Colon Carcinoma Metastatic in the Lung (tissue), 2 donors: ENCODE measurements around a stretch of chr22.

GRCh38 chr22:32831624-32832659, 30.4 kb downstream of the TIMP3 start:
- PRO-cap, 2 experiments, result no peak in any of the 2 experiments

DNA sequence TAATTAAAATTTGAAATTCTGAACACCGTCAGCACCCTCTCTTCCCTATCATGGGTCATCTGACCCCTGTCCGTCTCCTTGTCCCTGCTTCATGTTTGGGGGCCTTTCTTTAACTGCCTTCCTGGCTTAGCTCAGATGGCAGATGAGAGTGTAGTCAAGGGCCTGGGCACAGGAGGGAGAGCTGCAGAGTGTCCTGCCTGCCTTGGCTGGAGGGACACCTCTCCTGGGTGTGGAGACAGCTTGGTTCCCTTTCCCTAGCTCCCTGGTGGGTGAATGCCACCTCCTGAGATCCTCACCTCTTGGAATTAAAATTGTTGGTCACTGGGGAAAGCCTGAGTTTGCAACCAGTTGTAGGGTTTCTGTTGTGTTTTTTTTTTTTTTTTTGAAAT, 59.0 kb downstream of the TIMP3 start:
- PRO-cap, 2 experiments, result no peak in any of the 2 experiments

- PRO-cap, 2 experiments, result no peak in any of the 2 experiments
Observed at GRCh38 chr22:33051817-33052766, 6.1 kb downstream of the SYN3 start.

GRCh38 chr22:33490816-33491469, 429.3 kb downstream of the LARGE1 start:
- PRO-cap, 2 experiments, result no peak in any of the 2 experiments

DNA sequence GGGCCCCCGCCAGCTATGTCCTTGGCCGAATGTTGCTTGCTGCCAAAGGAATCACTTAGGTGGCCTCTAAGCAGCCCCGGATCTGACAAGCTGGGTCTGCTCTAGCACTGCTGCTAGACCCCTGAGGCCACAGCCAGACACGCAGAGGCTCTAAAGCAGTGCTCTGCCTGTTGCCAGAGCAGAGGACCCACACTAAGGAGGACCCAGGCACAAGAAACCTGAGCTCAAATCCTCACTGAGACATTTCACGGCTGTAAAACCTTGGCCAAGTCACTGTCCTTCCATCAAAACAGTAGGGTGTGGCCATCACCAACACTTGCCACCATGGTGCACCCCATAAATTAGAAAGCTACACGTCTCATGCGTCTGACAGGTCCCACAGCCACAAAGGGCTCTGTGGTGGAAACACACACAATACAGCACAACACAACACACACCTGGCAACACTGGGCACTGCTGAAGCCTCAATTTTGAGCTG, 215.5 kb downstream of the LARGE1 start:
- PRO-cap, 2 experiments, result no peak in any of the 2 experiments

DNA sequence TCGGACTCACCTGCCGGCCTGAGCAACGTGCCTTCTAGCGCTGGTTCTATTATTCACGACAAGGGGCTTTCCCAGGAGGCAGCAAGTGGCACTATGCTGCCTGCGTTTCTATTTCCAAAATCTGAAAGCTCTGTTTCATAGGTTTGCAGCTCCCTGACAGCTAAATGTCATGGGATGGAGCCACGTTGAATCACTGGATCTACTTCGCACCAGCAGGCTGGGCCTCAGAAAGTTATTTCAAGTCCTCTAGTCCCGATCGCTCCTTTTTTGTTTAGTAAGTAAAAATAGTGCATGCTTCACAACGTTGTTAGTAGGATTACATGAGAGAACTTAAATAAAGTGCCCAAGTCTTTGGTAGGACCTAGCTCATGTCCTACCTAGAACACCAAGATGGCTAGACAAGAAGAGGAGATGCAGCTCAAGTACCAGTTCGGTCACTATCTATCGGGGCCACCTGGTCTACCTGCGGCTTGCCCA, 52.8 kb downstream of the LARGE1 start:
- PRO-cap, 2 experiments, result no peak in any of the 2 experiments

DNA sequence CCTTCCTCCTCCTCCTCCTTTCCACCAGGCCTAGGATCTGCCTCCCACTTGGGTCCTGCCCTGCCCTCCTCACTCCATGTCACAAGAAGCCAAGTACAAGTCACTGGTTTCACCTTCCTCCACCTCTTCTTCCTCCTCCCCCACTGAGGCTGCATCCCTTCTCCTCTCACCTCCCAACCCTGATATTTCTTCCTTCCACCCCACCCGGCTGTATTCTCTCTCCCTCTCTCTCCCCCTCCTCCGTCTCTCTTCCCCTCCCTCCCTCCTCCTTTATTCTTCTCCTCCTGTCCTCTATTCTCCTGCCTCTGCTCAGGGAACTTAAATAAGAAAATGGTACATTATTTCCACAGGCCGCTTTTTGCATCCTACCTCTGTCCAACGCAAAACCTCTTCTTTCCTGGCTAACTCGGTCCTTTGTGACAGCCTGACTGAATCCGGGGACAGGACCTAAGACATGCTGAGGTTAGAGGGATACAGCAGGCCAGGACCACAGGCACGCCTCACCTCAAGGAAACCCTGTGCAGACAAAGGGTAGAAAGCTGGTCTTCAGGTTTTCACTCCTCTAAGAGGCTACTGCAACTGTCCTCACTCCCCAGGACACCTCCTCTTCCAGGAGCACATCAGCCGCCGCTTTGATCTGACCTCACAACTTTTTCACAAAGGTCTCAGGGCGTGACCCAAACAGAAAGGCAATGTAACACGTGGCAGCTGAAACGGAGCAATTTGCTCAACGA, 46.4 kb downstream of the LARGE1 start:
- PRO-cap, 2 experiments, result no peak in any of the 2 experiments

GRCh38 chr22:33948088-33948640, 27.9 kb upstream of the LARGE1 start:
- PRO-cap, 2 experiments, result no peak in any of the 2 experiments

DNA sequence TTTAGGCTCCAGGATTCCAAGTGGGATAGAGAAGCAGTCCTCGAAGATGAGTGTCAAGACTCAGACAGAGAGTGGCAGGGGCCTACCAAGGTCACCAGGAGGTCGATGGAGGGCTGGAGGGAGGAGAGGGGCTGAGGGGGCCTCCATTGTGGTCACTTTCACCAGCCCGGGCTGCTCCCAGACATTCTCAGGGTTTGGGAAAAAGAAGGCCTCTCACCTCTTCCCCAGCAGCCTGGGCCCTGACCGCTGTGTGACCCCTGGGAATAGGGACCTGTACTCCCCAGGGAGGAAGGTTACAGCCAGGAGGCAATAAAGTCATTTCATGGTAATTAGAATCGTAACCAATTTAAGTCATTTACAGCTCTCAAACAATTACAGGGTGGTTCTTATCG, 37.7 kb downstream of the ISX start:
- PRO-cap, 2 experiments, result no peak in any of the 2 experiments

GRCh38 chr22:35264852-35265805, 7.8 kb downstream of the HMGXB4 start:
- PRO-cap, 2 experiments, result no peak in any of the 2 experiments

- PRO-cap, 2 experiments, result no peak in any of the 2 experiments
Observed at GRCh38 chr22:35305569-35305976, 5.9 kb downstream of the TOM1 start.

- PRO-cap, 2 experiments, result no peak in any of the 2 experiments
Observed at GRCh38 chr22:35314167-35314582, 14.5 kb downstream of the TOM1 start.

- PRO-cap, 2 experiments, result no peak in any of the 2 experiments
Observed at GRCh38 chr22:35315498-35316350, 16.0 kb downstream of the TOM1 start.

GRCh38 chr22:35316839-35317012, 17.0 kb downstream of the TOM1 start:
- PRO-cap, 2 experiments, result no peak in any of the 2 experiments

GRCh38 chr22:35327012-35327651, 27.4 kb downstream of the TOM1 start:
- PRO-cap, 2 experiments, result no peak in any of the 2 experiments

GRCh38 chr22:35356514-35357063, 24.3 kb upstream of the HMOX1 start:
- PRO-cap, 2 experiments, result no peak in any of the 2 experiments

- PRO-cap, 2 experiments, result no peak in any of the 2 experiments
Observed at GRCh38 chr22:35399101-35399758, 710 bp upstream of the MCM5 start.

GRCh38 chr22:35480193-35480530, 60.5 kb upstream of the RASD2 start:
- PRO-cap, 2 experiments, result no peak in any of the 2 experiments

DNA sequence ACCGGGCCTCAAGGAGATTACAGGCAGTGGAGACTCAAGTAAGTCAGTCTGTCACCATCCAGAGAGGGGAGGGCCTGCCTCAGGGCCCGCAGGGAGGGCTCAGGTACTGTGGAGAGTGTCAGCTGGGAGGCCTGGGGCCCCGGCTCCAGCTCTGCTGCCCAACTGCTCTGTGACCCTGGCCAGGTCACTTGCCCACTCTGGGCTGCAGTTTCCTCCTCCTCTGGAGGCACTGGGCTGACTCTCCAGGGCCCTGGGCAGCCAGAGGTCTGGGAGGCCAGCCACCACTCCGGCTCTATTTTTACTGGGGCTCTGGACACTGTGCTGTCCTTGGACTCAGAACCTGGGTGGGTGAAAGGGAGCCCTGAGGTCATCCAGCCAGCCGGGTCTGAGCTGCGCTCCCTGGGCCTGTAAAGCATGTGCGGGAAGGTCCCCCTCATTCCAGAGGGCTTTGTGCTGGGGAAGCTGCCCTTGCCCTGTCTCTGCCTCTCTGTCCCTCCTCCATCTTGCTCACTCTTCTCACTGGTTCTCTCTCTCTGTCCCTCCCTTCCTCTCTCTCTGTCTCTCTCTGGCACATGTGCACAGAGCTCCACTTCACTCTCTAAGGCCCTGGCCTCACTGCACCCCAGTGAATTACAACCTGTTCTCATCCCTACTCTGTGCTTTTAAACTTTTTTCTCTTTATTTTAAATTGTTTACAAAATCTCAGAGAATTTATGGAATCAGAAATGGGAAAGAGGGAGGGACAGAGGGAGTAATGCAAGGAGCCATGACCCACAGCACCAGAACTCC, 24.7 kb downstream of the MB start:
- PRO-cap, 2 experiments, result peak in 2 of 2 experiments; most common minus-strand start position 151 of the sequence (in 2)

- PRO-cap, 2 experiments, result no peak in any of the 2 experiments
Observed at GRCh38 chr22:35606738-35607654, 10.1 kb downstream of the MB start.